REH cell (cell line): Measurements from ENCODE around the gene TSPAN18.

- PRO-cap = no peak
Measured at GRCh38 chr11:43332004-43332590, 20.3 kb downstream of the API5 start.

GRCh38 chr11:43420952-43421760 is 62.4 kb downstream of the TTC17 start:
- PRO-cap = no peak

DNA sequence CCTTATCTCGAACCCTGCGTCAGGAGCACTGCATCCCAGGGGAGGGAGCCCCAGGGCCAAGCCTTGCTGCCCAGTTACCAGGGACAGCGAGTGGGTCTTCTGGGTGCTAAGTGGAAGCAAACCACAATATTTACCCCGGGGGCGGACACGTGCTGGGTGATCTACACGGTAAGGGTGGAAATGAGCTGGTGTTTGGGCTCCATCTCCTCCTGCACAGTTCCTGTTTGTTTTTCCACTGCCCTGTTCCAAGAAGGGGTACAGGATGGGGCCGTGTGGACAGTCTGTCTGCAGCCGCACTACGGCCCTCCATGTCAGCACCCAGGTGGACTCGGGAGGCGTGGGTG is 133.6 kb upstream of the HSD17B12 start:
- PRO-cap = no peak

DNA sequence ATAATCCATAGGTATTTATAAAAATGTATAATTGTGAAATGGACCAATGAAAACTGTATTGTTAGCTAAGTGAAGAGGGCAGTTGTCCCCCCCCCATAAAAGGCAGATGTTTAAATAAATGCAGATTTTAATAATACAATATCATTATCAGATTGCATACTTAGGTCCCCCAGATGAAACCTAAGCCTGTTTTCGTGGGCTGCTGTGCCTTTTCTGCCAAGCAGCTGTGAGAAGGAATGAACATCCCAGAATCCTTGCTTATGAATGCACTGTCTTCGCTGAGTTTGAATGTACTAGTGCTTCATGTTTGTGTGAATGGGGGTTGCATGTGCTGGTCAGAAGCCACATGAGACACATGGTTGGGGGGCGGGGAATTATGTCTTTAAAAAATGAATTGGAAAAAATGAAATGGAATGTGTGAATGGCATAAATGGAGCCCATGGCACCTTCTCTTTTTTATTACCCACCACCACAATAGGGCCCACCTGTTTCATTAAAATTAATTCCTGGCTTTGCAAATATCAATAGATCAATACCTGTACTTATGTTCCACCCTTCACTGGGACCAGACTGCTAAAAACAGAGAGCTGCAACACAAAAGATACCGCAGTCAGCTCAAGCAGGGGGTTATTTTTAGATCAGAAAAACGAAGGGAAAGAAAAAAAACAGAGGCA is 125.3 kb upstream of the HSD17B12 start:
- PRO-cap = no peak

- PRO-cap = no peak
Measured at GRCh38 chr11:43558955-43559154, 121.7 kb upstream of the HSD17B12 start.

GRCh38 chr11:43687158-43687807 is 6.7 kb downstream of the HSD17B12 start:
- PRO-cap = no peak

DNA sequence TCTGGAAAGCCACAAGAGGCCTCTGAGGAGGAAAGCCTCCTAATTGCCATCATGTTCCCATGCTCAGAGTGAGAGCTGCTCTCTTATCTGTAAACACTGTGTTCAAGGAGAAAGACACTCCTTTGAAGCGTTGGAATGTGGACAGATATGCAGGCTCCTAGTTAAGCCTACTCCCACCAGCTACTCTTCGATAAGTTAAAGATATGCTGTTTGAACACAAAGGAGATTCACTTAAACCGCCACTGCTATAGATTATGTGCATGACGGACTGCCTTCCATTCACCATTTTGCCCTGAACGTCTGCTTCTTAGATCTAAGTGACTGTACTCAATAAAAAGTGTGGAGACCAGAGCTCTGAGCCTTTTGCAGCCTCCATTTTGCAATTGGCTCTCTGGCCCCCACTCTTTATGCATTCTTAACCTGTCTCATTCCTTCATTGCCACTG is 67.0 kb downstream of the HSD17B12 start:
- PRO-cap = no peak

DNA sequence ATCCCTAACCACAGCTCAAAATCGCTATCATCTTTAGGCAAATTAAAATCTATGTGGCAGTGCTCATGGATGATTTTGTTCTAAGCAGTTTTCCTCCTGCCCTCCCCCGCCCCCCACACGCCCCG is 22.4 kb upstream of the C11orf96 start:
- PRO-cap = no peak

GRCh38 chr11:43922988-43924195 is 19.0 kb upstream of the C11orf96 start:
- PRO-cap = no peak

DNA sequence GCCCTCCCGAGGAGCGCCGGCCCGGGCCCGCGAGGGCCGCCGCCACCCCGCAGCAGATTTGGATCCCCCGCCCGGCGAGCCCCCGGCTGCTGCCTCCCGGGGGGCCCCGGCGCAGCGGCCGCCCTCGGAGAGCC is 160 bp downstream of the C11orf96 start:
- PRO-cap = no peak

DNA sequence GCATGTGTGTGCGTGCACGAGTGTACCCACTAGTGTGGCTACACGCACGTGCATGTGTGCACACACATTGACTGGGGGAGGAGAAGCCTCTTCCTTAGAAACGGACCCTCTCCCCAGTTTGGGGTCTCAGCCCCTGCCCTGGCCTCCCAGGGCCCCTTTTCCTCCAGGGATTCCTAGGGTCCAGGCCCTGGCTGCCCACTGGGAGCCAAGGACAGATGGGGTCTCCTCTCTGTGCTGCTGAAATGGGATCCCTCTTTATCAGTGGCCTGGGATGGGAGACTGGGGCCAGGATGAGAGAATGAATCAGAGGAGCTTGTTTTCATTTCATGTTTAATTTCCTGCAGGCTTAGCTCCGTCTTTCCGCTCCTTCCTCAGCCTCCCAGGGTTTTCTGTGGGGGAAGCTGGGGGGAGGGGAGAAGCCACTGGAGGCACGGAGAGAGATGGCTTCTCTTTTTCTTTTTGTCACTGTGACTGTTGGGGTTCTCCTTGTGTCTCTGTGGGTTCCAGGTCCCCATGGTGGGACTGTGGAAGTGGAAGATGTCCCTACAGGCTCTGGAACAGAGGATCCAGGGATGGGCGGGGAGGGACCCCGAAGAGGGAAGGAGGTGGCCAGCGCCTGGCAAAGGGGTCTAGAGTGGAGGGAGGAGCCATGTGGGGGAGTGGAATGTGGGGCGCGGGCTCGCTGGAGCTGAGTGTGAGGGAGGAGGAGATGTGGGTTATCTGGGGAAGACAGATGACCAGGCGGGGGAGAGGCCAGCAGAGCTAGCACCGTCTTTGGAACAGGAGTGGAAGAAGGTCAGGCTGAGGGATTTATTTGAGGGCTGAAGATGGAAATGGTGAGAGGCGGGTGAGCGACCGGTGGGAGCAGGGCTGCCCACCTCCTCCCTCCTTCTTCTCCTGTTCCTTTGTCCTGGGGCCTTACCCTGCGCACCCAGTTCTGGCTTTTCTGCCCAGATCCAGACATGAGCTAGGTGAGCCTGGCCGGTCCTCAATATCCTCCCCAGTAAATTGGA is 40.1 kb downstream of the ALX4 start:
- PRO-cap = no peak

GRCh38 chr11:44566943-44567565 is 1.6 kb downstream of the CD82 start:
- PRO-cap = no peak

DNA sequence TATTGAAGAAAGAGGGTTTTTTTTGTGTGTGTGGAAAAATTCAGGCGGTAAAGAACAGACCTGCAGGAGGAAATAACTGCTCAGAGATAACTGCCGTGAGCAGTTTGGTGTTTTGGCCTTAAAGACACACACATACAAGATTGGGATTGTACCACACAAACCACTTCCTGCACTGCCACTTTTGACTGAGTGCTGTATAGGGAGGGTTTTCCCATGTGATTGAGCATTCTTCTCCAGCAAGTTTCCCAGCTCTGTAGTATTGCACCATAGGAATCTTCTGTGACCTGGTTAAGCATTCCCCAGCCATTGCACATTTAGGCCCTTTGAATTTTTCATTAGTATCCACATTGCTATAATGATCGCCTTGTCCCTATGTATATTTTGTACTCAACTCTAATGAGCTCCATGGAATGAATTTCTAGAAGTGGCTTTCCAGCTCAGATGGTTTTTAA is 9.2 kb downstream of the CD82 start:
- PRO-cap = no peak

DNA sequence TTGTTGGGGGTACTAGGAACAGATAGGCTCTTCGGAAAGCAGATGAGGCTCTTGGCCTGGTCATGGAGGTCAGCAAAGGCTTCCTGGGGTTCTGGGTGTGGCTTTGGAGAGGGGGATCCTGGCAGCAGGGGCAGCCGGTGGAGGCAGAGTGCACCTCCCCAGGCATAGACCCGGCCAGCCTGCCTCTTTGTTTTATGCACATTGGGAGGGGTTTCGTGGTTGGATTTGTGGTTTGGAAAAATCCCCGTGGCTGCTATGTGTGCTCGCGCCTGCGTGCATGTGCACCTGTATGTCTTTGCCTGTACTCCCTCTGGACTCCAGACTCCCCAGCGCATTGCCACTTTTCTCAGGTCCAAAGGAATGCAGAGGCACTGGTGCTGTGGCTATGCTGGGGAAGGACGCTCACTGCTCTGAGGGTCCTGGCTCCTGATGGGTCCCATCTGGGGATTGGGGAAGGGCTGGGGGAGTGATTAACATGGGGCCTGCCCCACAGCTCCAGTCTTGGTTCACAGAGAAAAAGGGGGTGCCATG is 31.5 kb downstream of the CD82 start:
- PRO-cap = no peak

GRCh38 chr11:44615756-44616166 is 50.3 kb downstream of the CD82 start:
- PRO-cap = no peak

DNA sequence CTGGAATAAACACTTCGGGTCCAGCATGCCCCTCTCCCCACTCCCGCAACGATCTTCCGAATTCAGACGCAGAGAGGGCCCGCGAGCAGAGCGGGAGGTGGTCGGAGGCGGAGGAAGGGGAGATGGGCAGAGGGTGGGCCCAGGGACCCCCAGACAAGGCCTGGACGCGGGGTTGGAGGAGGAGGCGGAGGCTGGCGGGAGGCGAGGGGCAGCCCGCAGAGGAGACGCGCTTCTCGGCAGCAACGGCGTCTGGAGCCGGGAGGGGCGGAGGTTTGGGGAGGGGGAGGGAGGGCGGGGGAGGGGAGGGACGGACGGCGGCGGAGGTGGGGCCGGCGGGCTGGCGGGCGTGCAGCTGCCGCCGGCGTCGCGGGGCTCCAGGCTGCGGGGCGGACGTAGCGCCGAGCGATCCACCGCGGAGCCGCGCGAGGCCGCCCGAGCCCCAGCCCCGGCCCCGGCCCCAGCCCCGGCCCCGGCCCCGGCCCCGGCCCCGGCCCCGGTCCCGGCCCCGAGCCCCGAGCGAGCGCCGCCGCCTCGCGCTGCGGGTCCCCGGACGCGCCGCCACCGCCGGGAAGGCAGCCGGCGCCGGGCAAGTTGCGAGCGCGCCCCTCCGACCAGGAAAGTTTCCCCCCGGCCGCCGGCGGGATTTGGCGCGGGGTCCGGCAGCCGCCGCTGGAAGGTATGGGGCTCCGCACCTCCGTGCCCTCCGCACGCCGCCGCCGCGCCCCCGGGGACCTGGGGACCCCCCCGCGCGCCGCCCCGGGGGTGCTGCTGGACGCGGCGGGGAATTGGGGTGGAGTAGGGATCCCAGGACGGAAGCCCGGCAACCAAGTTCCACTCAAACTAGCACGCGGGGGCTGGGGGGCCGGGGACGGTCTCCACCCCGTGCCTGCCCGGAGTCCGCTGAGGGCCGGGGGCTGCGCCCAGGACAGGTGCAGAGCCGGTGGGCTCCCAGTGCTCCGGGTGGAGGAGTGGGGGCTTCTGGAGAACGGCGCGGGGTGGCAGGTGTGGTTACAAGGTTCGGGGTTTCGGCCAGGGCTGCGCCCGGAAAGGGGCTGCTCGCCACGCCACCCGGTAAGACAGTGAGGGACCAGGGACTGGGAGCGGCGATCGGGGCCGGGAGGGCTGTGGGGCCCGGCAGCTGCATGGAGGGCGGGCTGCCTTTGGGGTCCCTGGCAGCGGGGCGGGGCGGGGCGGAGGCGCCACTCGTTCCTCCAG is at the start of gene TSPAN18:
TSPAN18 (plus strand) TSS at position 351 of the 1,215 bp plus-strand sequence.
- PRO-cap = no peak

DNA sequence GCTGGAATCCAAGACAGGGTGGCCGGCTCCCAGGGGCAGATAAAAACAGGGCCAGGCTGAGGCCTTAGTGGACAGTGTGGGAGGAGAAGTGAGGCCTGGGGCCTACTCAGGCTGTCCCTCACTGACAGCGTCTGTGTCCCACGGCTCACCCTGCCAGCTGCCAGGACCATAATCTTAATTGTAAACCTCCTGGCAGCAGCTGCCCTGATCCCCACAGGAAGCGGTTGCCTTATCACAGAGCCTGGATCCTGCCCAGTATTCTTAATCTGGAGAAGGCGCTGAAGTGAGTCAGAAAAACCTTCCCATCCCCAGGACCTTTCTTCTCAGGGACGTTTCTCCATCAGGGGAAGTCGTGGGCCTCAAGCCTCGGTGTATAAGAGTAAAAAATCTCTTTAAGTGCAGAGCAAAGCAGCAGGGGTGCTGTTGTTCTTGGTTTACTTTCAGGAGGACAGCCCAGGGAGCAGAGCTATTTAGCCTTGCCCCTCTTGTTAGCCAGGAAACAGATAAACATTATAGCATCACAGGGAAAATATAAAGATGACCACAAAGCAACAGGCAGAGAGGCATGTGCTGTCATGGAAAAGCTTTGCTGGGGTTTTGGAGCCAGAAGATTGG is 39.5 kb downstream of the TSPAN18 start:
- PRO-cap = no peak

DNA sequence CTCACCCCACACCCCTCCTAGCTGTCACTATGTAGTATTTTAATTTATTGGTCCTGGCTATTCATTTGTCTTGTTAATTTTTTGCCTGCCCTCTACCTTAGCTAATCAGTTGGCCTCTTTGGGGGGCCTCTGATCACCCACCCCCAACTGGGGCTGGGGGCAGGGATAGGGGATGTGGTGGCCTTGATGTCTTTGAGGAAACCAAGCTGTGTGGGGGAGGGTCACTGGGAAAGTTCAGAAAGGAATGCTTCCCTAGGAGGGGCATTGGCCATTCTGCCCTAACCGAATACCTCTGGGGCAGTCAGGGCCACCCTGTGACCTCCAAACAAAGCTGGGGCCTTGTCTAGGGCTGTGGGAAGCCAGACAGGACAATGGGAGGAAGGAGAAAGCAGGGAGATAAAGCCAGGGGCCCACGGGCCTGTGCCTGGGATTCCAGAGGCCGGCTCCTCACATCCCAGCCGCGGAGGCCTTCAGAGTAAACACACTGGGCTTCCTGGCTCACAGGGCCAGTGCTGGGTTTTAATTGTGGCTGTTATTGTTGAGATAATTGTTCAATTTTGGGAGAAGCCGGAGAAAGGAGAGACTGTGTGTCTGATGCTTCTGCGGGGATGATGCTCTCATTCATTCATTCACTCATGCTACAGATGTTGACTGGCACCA is 97.6 kb downstream of the TSPAN18 start:
- PRO-cap = no peak

DNA sequence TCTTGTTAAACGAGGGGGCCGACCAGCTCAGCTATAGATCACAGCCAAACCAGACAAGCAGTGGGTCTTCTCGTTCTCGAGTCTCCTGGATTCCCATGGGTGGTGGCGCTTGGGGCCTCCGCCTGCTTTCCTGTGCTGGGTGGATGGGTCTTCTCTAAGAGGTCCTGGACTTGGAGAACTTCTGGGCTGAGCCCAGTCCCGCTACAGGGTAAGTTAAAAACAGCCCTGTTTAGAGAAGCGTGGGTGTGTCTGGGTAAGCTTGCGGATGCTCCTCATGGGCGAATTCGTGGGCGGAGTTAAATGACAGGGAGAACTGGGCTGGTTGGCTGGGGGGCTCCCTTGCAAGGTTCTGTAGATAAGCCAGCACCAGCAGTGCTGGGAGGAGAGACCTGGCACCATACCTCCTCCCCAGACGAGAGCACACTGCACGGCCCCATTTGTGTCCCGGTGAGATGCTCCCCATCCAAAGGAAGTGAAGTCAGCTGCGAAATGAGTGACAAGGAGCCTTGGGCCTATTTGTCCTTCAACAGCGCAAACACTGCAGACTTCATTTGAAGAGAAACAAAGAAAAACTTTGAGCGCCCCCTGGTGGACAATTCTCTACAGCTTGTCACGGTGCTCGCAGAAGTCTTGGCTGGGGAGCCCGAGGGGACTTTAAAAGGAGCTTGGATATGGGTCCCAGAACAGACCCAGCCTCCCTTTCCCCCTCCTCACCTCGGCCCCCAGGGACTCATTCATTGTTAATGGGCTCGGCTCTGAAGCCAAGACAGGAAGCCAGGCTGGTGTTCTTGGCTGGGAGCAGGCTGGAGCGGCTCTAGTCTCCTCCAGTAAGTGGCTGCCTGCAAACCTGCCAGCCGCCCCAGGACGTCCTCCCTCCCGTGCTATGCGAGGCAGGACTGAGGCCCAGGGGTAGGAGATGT is 39.5 kb downstream of the TP53I11 start:
- PRO-cap = no peak

- PRO-cap = unidirectional peak, plus-strand start at chr11:44955087
Measured at GRCh38 chr11:44954934-44955606, 4.4 kb upstream of the TP53I11 start.